Hair follicular keratinocyte (primary cell): ENCODE measurements around the genes GREB1 and NTSR2.

DNA sequence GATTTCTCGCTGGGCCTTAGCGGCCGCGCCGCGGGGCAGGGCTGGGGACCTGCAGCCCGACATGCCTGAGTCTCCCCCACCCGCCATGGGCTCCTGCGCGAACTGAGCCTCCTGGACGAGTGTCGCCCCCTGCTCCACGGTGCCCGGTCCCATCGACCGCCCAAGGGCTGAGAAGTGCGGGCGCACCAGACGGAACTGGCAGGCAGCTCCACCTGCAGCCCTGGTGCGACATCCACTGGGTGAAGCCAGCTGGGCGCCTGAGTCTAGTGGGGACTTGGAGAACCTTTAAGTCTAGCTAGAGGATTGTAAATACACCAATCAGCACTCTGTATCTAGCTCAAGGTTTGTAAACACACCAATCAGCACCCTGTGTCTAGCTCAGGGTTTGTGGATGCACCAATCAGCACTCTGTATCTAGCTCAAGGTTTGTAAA lies 11.4 kb upstream of the CYS1 start:
- RAMPAGE, long total RNA, result no peak

DNA sequence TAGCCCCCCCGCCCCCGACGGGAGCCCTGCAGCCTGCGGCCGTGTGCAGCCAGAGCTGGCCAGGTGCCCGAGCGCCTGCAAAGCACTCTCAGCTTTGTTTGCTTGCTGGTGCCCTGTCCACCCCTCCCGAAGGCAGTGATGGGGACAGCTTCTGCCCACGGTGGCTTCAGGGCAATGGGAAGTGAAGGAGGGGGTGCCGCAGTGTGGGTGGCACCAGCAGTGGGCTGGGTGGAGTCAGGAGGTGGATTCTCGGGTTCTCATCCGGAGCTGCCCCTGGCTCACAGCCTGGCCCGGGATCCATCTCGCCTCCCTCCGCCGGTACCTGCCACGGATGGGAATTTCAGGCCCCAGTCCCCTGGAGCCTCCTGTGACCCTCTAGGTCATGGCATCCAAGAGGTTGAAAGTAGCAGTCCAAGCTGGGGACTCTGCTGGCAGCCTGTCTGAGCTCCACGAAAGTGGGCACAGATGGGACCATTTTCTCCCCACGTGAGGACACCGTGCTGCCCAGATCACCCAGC lies 15.9 kb upstream of the HPCAL1 start:
- RAMPAGE, long total RNA, result no peak

DNA sequence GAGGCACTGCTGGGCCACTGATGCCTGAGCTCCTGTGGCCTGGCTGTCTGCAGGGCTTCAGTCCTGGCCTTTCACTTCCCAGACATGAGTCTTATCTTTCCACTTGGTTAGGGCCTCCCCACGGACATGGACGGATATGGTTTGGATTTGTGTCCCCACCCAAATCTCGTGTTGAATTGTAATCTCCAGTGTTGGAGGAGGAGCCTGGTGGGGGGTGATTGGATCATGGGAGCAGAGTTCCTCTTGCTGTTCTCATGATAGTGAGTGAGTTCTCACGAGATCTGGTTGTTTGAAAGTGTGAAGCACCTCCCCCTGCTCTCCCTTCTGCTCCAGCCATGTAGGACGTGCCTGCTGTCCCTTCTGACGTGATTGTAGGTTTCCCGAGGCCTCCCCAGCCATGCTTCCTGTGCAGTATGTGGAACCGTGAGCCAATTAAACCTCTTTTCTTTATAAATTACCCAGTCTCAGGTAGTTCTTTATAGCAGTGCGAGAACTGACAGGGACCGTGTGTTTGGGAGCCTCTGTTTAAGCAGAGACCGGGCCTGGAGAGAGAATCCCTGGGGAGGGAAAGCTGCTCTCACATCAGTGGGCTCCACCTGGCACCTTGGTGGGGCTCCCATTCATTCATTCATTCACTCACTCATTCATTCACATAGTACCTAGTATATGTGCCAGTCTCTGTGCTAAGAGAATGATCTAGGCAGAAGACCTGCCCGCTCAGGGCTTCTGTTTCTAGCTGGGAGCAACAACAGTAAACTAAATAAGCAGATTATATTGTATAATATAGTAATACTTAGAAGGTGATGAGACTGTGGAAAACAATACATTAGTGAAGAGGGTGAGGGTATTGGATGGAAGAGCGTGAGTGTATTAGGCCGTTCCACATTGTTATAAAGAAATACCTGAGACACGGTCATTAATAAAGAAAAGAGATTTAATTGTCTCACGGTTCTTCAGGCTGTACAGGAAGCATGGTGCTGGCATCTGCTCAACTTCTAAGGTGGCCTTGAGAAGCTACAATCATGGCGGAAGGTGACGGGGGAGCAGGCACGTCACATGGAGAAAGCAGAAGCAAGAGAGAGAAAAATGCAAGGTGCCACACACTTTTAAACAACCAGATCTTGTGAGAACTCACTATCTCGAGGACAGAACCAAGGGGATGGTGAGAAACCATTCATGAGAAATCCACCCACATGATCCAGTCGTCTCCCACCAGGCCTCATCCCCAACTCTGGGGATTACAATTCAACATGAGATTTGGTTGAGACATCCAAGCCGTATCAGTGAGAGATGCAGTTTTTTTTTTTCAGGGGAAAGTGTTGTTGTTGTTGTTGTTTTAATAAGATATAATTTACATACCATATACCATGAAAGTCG lies 17.9 kb downstream of the HPCAL1 start:
- RAMPAGE, long total RNA, result no peak

- RAMPAGE, long total RNA, result no peak
Observed at GRCh38 chr2:10332793-10333098, 30.0 kb downstream of the HPCAL1 start.

DNA sequence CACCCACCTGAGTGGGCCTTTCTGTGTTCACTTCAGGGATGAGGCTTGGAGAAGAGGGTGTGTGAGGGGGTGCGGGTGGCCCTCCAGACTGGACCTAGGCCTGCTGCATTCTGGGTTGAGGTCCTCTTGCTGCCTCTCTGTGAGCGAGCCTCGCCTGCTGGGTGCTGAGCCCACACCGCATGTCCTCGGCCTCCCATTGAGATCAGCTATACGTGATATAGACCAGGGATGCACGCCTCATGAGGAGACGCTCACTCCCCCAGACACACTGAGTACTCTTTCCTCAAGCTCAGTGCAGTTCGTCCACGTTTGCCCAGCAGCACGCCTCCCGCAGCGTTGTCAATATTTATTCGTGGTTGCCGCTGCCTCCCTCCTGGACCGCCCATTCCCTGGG lies 63.0 kb downstream of the HPCAL1 start:
- RAMPAGE, long total RNA, result no peak

DNA sequence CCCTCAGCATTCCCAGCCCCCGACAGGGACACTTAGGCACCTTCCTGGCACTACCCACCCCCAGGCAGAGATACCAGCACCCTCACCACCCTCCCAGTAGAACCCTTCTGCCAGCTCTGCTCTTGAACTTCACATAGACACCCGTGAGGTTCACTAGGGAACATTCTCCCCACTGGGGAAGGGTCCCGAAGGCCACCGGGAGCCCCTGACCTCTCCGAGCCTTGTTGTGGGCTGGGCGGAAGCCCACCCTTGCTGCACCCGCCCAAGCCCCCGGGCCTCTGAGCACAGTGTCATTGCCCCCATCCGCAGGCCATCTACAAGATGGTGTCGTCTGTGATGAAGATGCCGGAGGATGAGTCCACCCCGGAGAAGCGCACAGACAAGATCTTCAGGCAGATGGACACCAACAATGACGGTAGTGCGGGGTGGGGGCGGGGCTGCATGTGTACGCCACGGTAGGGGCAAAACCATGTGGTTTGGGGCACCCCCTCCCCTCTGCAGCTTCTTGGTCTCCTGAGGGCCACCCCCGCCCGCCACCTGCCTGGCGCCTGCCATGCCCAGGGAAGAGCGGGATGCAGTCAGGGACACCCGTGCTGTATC lies 25.4 kb downstream of the ODC1 start:
- RAMPAGE, long total RNA, result no peak

- RAMPAGE, long total RNA, result no peak
Observed at GRCh38 chr2:10499211-10499711, 51.1 kb upstream of the ODC1 start.

DNA sequence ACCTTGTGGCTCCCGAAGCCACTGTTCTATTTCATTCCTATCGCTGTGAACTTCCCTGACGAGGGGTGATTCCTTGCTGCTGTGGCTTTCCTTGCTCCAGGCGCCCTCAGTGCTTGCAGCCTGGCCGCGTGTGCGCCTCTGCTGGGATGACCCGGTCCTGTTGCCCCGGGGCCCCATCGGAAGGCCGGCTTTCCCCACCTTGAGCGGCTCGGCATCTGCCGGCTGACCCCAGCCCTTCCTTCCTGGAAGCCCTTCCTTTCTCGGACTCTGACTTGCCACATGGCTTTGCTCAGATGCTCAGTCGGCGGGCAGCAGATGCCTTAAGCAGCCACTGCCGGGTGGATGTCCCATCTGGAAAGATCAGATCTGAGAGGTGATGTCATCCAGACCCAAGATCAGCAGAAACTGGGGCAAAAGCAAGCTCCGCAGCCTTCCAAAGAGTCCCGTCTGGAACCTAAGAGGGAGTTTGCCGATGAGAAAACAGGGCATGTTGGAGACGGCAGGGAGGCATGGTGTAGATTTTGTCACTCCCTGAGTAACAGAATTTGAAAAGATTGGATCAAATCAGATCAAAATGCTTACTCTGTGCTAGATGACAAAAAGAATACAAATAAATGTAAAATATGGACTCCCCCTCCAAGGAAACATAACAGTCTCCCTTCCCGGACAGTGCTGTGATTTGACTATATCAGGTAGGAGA lies 100.6 kb upstream of the ODC1 start:
- RAMPAGE, long total RNA, result no peak

GRCh38 chr2:10690284-10690769 lies 552 bp upstream of the NOL10 start:
- RAMPAGE, long total RNA, result no peak

- RAMPAGE, long total RNA, result no peak
Observed at GRCh38 chr2:10983071-10983968, 71.6 kb downstream of the KCNF1 start.

DNA sequence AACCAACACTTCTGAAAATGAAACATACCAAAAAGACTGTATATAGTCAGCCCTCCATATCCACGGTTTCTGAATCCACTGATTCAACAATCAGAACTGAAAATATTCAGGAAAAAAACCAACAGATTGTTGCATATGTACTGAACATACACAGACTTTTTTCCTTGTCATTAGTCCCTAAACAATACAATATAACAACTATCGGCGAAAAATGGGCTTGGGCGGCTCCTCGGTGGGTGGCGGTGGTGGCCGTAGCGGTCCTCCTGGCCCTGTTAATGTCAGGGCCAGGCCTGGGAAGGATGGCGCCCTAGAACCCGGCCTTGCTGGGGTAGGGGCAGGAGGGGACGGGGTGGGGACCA lies 36.8 kb downstream of the ROCK2 start:
- RAMPAGE, long total RNA, result no peak

DNA sequence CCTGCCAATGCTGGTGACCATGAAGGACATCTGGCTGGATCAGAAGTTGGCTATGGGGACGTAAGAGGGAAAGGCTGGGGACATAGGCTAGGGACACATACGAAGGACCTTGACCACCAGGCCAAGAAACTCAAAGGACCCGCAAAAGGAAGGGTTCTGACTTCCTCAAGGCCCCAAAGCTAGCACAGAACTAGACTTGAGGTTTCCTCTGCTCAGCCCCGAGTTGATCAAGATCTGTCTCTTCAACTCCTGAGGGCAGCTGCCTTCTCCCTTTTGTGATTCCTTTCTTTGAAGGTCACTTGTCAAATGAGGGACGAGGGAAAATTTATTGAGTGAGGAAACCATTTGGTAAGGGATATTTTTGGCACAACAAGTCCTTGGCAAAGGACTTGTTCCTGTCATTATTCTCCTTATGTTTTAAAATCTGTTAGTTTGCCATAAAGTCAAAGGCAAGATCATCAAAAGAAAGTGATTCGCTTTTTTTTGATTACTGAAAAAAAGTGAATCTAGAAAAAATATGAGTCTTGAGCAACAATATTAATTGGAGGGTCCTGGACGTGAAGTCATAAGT lies 12.3 kb upstream of the ROCK2 start:
- RAMPAGE, long total RNA, result no peak

GRCh38 chr2:11374269-11375239 lies 30.1 kb upstream of the ROCK2 start:
- RAMPAGE, long total RNA, result no peak

DNA sequence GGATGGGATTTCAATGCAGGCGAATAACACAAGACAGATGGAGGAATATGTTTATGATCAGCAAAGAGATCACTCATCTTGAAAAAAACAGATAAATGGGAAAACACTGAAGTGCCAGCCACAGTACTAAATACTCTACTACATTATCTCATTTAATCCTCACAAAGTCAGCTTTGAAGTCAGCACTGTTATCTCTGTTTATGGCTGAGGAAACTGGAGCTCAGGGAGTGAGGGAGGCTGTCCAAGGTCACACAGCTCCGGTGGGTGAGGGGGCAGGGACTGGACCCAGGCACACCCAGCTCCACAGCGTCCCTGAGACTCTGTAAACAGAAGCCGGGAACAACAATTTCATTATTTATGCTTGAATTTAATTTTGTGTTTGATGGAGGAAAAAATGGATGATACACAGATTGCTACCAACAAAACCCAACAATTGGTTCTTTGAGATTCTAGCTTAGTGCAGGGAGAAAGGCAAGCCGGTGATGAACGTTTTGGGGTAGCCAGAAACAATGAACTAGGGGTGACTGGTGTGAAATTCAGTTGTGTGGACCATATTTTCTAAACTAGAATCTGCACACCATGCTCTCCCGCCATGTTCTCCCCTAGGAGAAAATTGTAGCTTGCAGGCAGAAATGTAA lies 512 bp upstream of the GREB1 start:
- RAMPAGE, long total RNA, result no peak

- RAMPAGE, long total RNA, result no peak
Observed at GRCh38 chr2:11533852-11534362, at the start of gene GREB1. Gene GREB1, plus strand, starts transcription at chr2:11534045.

GRCh38 chr2:11553925-11554307 lies 20.1 kb downstream of the GREB1 start:
- RAMPAGE, long total RNA, result no peak

GRCh38 chr2:11569375-11569731 lies 35.5 kb downstream of the GREB1 start:
- RAMPAGE, long total RNA, result no peak

GRCh38 chr2:11669623-11670583 lies at the start of gene NTSR2:
Gene NTSR2, minus strand, starts transcription at chr2:11670195.
- RAMPAGE, long total RNA, result no peak

DNA sequence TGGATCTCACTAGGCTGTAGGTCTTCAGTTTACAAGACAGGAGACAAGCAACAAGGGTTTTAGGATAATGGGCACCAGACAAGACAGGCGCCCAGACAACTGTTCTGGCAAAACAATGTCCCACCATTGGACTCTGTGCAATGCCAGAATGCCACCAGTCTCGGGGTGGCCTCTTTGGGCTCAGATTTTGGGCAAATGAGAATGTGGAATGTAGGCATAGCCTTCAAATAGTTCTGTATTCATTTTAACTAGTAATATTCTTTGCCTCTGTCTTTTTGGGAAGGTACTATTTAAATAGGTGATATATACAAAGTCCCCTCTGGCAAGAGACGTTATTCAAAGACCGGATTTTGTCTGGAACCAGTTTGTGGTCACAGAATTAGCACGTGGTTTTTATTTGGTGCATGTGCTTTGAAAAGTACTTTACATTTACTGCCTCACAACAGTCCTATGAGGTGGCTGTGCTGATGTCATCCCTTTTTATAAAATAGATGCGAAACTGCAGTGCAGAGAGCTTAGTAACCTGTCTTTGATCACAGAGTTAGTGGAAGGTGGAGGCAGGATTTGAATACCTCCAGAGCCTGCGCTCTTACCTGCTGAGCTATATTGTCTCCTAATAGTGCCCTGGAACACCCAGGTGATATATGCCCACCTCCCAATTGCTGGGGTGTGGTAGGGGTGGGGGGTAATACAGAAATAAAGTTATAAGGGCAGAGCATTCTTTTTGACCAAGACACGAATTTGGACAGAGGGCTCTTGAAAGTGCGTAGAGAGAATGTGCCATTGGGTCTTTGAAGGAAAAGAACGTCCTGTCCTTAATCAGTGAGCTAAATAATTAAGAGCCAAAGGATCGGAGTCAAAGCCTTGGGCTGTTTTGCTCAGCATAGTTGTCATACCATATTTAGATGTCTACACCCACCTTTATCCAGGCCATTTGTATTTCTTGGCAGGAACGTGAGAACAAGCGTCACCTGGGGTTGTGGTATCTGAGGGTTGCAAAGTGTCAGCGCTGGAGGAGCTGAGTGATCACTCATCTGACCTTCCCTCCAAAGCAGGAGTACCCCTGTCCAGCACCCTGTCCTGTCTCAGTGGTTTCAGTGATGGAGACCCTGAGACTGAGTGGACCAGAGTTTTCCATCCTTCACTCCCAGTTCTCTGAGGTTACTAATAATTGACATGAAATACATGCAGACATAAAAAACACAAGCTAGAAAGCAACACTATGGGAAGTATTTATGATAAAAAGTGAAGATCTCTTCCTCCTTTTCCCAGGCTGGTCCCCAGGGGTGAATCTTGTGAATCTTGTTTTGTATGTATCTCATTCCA lies 4.2 kb downstream of the LPIN1 start:
- RAMPAGE, long total RNA, result no peak

- RAMPAGE, long total RNA, result no peak
Observed at GRCh38 chr2:12090888-12091232, 344.4 kb downstream of the LPIN1 start.